LUHMES (cell line): Measurements from ENCODE around the gene POU4F1.

GRCh38 chr13:76200386-76200690 lies 564.2 kb downstream of the LMO7 start:
- PRO-cap = no peak

- PRO-cap = no peak
Measured at GRCh38 chr13:76764111-76765070, 121.8 kb downstream of the KCTD12 start.

DNA sequence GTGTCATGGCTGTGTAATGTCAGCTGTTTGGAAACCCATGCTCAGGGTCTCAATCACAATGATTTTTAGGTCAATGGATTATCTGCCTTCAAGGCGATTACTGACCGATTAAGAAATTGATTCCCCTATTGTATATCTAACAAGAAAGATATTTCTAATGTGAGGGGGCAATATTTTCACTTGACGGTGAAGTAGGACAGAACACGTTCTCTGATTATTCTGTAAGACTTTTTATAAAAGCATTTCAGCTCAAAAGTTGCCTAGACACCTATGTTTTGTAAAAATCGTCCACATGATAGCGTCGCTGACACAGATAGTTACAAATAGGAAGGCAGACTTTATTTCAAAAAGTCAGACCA lies 20.6 kb downstream of the KCTD12 start:
- PRO-cap = no peak

GRCh38 chr13:76874330-76874866 lies 11.8 kb downstream of the KCTD12 start:
- PRO-cap = no peak

- PRO-cap = no peak
Measured at GRCh38 chr13:76887258-76887762, 1.1 kb upstream of the KCTD12 start.

- PRO-cap = no peak
Measured at GRCh38 chr13:77109294-77109807, 82.4 kb upstream of the FBXL3 start.

DNA sequence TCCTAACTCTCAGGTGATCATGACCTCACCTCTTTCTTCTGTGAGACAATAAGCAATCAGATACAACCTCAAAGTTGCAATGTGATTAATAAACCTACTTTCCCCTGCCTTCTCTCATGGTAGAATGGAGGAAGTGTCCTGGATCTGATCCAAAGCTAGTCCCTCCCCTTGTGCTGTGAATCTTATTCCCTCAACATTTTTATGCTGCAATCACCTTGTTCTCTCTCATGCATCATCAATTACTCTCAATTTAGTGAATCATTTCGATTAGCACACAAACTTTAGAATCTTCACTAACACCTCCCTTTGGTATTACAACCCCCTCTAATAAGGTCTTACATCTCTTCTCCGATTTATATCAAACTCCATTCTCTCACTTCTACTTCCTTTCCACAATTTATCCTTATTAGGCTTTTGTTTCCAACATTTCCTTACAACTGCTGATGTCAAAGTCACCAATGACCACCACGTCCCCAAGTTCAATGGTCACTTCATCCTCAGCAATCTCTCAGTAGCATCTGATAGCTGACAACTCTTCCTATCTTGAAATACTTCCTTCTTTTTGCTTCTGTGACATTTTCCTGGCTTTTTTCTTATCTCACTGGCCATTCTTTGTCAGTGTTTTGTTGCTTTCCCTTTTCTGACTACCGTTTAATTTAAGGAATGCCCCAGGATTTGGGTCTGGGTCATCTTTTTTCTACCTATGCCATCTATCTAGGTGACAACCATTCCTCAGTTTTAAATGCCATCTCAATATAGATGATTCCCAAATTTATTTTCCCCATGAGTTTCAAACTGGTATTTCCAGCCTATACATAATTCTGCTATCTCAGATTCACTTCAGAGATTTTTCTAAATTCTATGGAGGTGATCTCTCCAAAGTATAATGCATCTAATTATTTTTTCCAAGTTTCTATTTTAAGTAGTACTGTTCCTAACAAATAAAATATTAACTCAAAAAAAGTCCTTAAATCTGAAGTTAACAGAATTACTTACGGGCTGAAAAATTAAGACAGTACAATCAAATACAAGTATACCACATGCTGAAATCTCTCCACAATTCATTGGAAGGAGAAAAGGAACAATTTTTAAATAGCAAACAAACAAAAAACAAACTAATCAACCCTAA lies 118.2 kb upstream of the FBXL3 start:
- PRO-cap = no peak

DNA sequence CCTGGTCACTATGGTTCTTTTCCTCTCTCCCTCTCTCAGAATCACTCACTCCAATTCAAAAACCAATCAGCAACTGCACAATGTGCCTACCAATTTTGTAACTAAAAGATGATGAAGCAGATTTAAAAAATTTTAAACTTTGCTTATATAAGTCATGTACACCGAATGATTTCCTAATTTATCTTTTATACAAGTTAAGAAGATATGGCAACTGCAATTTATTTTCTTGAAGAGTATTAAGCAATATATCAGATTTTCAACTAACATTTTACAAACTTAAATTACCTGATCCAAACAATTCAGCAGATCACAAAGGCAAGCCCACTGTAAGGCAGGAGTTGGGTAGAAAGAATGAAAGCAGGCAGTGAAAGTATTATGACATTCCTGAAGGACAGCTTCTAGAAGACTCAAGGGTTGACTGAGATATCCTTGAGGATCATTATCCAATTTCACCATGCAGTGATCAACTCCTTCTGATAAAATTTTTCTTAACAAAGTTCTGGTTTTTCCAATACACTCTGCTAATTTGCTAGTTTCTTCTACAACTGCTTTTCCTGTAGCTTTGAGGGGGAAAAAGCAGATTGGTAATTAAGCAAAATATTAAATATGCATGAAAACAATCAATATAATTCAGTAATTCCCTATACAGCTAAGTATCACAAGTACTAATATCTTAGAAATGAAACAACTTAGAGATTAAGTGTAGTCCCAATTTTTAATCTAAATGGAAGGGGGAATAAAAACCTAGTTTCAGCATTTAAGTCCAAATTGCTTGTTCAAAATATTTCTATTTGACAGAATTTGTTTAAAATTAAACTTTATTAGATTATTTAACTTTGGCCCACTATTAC lies 141.9 kb downstream of the MYCBP2 start:
- PRO-cap = no peak

GRCh38 chr13:77243804-77244065 lies 83.2 kb downstream of the MYCBP2 start:
- PRO-cap = no peak

DNA sequence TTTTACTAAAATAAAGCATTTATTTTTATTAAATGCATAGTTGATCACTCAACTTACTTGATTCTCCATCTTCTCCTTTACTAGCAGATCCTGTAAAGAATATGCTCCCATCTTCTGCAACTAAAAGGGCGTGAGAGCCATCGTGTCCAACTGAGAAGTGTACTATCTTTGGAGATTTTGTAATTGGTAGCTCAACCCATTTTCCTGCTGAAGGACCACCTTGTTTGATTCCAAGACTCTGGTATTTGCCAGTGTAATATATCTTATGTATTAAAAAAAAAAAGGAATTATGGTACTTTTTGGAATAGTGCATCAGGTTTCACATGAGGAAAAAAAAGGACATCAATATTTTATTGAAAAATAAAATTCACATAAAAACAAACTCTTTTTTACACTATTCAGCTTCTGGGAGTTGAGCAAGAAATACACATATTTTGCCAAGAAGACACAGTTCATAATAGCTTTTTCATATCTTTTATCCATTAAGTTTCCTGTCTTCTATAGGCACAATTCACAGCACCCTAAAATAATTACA lies 65.7 kb downstream of the MYCBP2 start:
- PRO-cap = no peak

GRCh38 chr13:77325678-77325885 lies 1.3 kb downstream of the MYCBP2 start:
- PRO-cap = no peak

GRCh38 chr13:77533657-77534333 lies 1.7 kb upstream of the SCEL start:
- PRO-cap = no peak

DNA sequence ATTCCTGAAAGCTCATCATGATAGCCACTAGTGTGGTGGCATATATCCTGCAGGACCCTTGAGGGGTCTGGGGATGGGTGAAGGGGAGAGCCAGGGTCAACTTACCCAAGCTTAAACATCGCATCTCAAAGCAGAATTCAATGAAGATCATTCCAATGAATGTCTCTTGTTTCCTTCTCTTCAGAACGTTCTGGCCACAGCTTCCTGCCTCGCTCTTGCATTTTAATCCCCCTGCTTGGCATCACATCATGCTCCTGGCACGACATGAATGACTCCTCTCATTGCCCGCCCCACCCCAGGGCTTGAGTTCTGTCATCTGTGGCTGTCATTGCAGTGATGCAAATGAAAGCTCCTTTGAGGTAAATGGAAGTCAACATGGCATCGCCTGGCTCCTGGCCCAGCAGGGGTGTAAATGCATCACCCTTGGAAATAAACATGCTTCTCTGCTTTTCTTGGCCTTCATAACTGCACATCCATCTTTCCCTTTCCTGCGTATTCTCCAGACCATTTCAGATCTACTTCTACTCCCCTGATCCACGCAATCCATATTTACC lies 48.6 kb downstream of the SCEL start:
- PRO-cap = no peak

GRCh38 chr13:77695728-77696677 lies 1.5 kb upstream of the SLAIN1 start:
- PRO-cap = unidirectional peak, minus-strand start at chr13:77696090

GRCh38 chr13:77919263-77919957 lies 779 bp upstream of the EDNRB start:
- PRO-cap = unidirectional peak, minus-strand start at chr13:77919484

DNA sequence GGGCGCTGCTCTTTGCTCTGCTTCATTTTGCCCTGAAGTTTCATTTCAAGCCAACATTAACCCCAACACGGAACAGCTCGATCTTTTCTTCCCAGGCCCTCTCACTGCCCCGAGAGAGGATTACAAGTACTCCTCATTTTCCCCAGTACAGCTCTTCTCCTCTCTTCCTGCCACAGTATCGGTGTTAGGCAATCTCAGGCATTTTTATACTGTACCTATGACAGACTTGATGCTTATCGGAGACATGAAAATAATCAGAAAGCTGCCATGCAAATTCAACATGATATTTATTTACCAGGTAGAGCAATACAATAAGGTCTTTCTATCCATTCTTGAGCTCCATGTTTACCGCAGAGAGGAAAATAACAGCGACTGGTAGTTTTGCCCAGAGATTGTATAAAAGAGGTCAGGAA lies 1.3 kb upstream of the EDNRB start:
- PRO-cap = no peak

GRCh38 chr13:78603402-78603875 lies at the start of gene POU4F1:
POU4F1 (minus strand) TSS chr13:78603552.
- PRO-cap = bidirectional peak, plus-strand start at chr13:78603708, minus-strand start at chr13:78603552

GRCh38 chr13:79368620-79369026 lies 37.4 kb downstream of the RBM26 start:
- PRO-cap = no peak

DNA sequence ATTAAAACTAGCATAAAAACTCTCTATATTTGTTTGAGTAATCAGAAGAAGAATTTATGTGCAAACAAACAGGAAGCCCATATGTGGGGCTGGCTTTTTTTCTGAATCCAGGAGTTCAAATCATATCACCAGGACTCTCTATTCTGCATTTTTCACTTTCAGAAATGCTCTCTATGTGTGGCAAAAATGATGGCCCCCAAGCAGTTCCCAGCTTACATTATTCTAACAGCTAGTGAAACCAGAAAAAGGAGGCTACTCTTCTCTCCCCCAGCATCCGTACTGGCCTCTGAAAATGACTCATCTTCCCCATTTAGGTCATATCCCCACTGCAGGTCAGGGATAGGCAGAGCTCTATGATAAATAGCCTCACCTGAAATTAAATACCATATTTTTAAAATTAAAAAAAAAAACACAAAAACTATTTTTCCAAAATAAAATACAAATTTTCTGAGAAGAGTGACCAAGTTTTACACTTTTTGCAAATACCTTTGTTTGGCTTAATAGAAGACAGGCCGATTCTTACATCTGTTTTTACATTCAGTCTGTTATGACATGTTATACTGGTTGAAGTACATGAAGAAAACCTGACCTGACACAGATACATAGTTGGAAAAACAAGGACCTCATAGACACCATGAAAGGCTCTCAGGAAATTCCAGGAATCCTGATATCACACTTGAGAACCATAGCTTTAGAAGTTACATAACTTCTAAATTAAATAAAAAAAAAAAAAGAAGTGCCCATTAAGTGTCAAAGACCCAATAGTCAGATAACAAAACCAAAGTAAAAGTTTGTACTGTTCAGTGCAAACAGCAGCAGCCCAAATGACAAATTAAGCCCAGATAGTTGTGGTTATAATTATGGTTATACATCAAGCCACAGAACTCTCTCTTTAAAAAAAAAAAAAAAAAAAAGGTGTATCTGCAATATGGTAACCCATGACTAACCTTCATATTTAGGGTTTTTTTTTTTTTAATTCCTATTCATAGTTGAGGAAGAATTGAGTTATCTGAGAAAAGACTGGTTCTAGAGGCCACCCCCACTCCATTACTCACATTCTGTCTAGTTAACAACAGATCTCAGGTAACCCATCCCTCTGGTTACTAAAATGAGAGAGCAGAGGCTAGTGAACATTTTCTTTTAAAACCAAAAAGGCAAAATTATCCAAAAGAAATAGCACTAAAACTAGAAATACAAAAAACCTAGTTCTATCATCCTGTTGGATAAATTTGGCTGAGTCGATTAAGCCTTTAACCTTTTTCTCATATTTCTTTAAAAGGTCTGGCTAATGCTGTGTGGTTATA lies 19.9 kb downstream of the RBM26 start:
- PRO-cap = no peak

DNA sequence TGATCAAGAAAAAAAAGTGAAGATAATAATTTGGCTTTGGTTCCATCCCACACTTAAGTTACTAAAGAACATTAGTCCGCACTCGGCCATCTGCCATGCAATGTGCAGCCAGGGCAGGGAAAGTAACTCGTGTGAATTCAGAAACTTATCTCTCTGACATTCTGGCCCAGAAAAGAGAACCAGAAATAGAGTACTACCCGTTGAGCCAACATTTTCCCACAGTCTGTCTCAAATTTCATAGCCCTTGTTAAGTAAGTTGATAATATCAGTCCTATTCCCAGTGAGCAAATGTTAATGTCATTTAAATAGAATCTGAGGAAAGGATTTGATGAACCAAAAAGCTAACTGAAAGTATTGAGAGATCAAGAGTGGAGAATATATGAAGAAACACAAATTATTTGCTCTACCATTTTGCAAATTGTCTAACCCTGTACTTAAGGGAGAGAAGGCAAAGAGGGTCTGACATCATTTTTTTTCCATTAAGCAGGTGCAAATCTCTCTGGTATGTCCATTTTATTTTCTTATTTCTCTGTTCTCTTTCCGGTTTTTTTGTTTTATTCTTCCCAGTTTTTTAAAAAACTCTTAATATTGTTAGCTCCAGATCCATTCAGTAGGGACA lies 156.3 kb downstream of the NDFIP2 start:
- PRO-cap = no peak